ENCODE data around the genes RPS23, EDIL3 and CCNH.

GRCh38 chr5:82274302-82275067 is 3.7 kb downstream of the RPS23 start:
- PRO-cap: no peak

DNA sequence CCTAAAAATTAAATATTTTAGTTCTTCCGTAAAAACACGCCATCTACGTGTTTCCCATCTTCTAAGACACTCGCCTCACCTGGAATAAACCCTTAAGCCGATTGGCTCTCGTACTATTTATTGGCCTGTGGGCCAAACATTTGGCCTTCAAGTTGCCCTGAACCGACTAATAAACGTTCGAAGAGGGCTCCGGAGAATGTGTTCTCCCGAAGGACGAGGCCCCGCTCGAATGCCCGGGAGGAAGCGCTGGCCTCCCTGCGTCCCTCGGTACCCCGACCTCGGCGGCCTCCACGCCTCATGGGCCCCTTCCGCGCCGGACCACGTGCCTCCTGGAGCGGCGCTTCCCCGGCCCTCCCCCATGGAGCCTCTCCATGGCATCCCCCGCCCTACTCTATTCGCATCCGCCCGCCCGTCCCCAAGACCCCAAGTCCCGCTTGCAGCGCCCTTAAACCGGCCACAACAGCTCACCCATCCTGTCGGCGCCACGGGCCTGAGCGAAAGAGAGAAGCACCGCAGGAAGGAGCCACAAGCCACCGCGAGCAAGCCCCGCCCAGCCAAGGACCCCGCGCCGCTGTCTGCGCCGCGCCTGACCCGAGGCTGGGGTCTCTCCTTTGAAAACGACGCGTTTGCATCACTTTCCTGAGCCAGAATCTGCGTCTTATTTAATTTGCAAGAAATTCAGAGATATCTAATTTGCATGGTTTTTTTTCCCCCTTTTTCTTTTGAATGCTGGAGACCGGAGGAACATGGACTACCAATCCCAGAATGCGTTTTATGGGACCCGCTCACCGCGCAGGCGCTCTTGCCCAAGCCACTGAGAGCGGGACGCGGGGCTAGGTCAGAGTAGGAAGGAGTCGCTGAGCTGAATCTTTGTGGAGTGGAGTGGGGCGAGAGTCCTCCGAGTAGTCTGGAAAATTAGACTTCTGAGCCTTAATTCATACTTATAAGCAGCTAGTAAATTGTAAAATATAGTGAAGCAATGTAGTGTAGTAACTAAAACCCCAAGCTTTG is at the start of gene RPS23:
RPS23 (minus strand) TSS at position 503 of the 1,011 bp plus-strand sequence.
- PRO-cap: bidirectional peak, plus-strand start at position 817 of the sequence, minus-strand start at position 492 of the sequence

- PRO-cap: no peak
Measured at GRCh38 chr5:82594139-82594670, 316.1 kb upstream of the RPS23 start.

- PRO-cap: bidirectional peak, plus-strand start at chr5:83077176, minus-strand start at chr5:83077160
Measured at GRCh38 chr5:83076748-83077297, 371 bp downstream of the TMEM167A start.

DNA sequence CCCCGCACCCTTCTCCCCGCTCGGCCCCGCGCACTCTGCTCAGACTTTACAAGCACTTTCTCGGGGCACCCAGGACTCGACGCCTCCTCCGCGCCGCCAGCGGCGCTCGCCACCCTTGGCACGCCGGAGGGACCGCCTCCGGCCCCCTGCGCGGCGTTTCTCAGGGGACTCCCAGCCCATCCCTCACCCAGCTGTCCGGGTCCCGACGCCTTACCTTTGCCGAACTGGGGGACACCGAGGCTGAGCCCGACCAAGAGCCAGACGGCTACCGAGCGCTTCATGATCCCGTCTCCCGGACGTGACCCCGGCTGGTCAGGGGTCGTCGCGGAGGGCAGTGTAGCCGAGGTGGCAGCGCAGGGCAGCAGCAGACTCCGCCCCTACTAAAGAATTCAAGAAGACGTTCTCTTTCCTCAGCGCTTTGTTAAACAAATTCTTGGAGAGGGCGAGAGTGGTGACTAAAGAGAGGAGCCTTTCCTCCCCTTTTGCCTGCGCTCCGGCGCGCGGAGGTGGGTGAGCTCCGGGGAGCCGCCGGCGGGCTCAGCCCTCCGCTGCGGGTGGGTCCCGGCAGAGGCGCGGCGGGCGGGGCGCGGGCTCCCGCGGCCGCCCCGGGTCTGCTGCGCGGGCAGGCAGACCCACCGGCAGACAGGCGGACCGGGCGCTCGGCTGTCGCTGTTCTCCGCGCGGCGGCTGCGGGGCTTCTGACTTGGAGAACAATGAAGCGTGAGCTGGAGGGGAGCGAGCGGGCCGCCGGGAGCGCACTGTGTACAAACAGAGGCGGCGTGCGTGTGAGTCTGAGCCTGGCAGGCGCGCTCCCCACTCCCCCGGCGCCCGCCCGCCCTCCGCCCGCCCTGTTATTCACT is at the start of gene EDIL3:
EDIL3 (minus strand) TSS at position 787 of the 860 bp plus-strand sequence.
- PRO-cap: no peak

- PRO-cap: no peak
Measured at GRCh38 chr5:86510418-86510906, 107.3 kb upstream of the COX7C start.

DNA sequence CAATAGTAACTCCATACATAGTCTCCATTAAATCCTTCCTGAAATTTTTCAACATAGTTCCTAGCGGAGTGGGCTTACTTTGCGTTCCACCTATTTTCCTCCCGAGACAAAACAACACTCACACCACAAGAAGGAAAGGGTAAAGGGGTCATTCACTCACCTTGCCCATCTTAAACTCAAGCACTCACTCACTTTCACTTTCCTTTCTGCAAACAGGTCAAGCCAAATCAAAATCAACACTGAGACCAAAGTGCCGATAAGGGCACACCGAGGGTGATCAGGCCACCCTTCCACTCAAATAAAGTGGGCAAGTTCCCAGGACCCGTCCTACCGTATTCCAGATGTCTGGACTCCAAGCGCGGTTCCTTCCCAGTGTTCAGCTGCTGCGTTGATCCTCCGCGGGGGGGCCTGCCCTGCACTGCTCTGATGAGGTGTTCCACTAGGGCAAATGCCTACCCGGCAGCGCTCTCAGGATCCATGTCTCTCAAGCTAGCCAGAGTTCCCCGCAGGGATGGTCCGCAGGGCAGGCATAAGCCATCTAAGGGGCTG is 47.6 kb upstream of the COX7C start:
- PRO-cap: no peak

- PRO-cap: no peak
Measured at GRCh38 chr5:86570635-86571071, 47.1 kb upstream of the COX7C start.

DNA sequence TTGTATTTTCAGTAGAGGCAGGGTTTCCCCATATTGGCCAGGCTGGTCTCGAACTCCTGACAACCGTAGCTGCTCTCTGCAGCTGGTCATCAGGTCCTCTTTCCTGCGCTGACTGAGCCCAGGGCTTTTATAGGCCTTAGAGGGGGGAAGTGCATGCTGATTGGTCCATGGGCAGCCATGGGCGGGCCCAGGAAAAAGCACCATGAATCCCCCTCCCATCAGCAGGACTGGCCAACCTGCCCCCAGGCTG is 16.2 kb upstream of the RASA1 start:
- PRO-cap: no peak

DNA sequence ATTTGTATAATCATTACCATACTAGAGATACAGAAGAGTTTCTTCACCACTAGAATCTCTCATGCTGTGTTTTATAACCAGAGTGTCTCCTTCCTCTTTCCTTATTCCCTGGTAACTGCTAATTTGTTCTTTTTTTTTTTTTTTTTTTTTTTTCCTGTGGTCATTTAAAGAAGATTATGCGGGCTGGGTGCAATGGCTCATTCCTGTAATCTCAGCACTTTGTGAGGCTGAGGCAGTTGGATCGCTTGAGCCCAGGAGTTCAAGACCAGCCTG is 11.0 kb downstream of the RASA1 start:
- PRO-cap: no peak

GRCh38 chr5:87412256-87413071 is at the start of gene CCNH:
TSS of gene CCNH (minus strand) at chr5:87412930.
- PRO-cap: bidirectional peak, plus-strand start at chr5:87412477, minus-strand start at chr5:87412209; unidirectional peak, minus-strand start at chr5:87412641; unidirectional peak, minus-strand start at chr5:87412704; bidirectional peak, plus-strand start at chr5:87413131, minus-strand start at chr5:87412889

- PRO-cap: bidirectional peak, plus-strand start at chr5:87413131, minus-strand start at chr5:87412889
Measured at GRCh38 chr5:87413072-87413211, 212 bp upstream of the CCNH start.

DNA sequence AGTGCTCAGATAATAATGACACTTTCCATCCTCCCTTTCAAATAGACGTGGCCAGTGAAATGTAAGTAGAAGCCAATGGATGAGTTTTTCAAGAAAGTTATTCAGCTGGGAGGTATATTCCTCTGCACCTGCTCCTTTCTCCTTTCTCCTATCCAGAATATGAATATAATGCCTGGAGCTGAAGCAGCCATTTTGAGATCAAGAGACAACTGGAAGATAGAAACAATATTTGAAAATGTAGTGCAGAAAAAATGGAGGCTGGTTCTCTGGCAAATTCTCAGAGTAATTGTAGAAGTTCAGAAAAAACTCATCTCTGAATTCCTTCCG is 262.0 kb upstream of the CCNH start:
- PRO-cap: no peak

DNA sequence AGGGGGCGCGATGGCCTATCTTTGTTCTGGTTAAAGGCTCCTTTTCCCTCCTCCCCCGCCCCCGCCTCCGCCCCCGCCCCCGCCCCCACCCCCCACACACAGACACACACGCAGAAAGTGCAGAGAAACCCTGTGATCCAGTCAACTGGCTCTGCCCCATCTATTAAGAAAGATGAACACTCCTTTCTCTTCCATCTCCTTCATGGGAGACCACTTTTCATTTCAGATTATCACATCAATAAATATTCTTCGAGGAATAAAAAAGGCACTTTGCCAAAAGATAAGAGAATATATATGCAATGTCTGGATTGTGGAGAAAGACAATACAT is 127.0 kb downstream of the TMEM161B start:
- PRO-cap: no peak

GRCh38 chr5:88667215-88667705 is 215.7 kb downstream of the MEF2C start:
- PRO-cap: no peak

DNA sequence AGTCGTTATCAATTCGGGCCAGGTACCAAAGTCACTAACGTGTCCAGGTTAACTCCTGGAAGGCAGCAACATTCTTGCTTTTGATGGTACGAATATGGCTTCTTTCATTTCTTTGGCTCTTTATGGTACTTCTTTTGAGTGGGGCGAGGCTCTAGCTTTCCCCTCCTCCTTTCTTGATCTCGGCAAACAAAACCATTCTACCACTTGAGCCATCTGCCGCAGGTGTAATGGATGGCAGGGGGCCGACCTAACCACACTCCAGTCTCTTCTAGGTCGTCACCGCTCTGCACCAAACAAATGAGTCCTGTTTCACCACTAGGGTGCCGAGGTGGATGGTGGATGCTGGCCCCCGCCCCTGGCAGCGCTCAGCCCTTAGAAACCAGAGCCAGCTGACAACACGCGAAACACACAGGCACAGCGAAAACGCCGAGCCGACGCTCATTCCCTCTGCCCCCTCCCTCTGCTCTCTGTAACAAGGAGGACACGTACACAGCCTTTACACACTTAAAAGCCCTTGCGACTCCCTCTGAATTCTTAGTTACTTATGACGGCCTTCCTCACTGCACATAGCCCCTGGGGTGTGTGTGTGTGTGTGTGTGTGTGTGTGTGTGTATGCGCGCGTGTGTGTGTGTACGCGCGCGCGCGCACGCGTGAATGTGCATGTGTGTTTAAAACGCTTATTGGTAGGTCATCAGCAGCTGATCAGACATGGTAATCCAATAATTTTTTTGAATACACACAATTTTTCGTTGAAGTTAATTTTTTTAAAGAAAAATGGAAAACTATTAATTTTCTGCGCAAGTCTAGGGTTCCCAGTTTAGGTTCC is 199.4 kb downstream of the MEF2C start:
- PRO-cap: no peak

DNA sequence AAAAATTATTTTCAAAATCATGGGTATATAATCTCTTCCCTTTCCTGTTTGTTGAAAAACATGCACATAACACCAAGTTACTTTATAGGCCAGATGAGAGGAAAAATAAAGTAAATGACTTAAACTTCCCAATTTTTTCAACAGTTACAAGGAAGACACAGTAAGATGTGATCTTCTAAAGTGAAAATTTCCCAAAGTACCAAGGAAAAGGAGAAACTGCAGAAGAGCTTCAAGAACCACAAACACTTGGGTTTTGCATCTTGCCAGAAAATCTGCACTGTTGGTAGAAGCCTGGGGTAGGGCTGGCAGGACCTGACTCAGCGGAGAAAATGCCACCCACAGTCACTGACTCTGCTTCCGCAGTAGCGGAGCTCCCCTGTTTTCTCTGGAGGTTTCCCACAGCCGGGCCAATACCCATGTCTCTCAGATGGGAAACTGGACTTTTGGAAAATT is 104.4 kb downstream of the MEF2C start:
- PRO-cap: no peak

- PRO-cap: unidirectional peak, minus-strand start at chr5:88890584
Measured at GRCh38 chr5:88890270-88891015, 7.5 kb upstream of the MEF2C start.

DNA sequence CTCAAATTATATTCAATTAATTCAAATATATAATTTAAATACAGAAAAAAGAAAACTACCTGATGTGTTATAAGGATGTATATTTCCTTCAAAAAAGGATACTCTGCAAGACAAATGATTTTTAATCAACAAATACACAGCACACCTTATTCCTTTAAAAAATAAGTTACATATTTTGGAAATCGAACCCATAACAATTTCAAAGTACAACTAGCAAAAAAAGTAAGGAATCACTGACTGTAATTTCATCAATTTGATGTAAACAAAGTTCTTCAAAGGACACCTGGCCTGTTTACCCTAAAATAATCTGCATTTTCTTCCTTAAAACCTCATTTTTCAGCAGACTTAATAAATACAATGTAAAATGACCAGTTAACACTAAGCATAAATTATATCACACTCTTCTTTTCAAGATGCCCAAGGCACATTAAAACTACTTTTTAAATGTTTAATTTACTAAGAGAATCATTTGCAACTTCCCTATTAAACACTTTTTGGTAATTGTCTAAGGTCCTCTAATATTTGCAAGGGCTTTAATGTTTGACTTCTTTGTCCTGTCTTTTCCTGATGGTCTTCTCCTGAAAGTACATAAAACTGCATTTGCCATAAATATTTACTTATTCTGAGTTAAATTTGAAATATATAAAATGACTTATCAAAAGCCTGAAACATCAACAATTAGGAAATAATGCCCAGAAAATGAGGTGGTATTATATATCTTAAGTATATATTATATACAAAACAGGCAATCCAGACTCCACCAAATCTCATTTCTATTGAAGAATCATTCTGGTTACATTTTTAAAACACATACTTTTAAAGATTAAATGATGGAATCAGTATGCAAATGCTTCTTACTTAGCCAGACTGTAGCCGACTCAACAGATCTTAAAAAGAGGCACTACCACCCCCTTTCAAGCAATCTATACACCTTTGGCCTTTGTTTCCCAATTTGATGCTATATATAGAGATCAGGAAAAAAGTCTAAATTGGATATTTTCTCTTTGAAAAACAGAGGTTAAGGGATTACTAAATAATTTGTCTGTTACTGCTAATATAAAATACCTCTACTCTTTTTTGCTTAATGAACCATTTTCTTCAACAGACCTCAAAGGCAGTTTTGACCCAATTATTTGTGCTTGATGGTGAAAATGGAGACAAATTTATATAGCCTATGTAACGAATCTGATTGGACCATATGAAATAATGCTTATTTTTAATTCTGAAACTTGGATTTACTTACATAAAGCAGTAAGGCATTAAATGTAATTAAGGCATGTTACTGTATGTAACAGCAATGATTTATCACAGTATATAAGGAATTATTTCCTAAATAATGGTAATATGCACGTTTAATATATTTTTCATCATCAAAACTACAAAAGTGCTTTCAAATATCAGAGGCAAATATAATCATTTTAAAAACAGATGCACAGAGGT is 12.2 kb downstream of the LYSMD3 start:
- PRO-cap: no peak

DNA sequence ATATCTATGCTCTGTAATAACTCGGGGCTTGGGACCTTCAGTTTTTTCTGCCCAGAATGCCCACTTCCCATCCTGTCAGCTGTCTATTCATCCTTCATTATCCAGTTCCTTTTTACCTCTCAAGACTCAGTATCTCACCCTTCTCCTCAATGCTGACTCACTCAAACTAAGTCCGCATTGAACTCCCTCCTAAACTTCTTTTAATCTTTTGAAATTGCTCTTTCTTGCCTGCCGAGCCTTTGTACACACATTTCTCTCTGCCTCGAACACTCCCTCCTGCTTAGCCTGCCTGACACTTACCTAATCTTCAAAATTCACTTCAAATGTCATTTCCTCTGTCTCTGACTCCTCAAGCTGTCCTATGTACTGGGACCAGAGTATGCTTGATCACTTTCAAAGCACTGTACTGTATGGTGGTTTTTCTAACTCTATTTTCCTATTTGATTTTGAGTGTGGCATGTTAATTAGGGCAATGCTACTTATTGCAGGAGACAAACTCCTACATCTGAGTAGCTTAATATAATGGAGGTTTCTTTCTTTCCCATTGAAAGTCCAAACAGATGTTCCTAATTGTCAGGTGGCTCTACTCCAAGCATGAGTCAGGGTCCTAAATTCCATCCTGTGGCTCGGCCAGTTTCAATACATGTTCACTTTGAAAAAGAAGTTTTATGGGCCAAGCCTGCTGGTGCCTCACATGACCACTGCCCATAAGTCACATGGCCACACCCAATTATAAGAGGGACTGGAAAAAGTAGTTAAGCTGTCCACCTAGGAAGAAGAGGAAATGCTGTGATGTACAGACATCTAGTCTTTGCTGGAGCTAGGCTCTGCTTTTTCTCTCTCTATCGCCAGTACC is 170.6 kb downstream of the ARRDC3 start:
- PRO-cap: no peak